Melanocyte of skin (primary cell): Measurements from ENCODE around the genes GPC3, RTL8B, CT45A5 and CT45A8.

DNA sequence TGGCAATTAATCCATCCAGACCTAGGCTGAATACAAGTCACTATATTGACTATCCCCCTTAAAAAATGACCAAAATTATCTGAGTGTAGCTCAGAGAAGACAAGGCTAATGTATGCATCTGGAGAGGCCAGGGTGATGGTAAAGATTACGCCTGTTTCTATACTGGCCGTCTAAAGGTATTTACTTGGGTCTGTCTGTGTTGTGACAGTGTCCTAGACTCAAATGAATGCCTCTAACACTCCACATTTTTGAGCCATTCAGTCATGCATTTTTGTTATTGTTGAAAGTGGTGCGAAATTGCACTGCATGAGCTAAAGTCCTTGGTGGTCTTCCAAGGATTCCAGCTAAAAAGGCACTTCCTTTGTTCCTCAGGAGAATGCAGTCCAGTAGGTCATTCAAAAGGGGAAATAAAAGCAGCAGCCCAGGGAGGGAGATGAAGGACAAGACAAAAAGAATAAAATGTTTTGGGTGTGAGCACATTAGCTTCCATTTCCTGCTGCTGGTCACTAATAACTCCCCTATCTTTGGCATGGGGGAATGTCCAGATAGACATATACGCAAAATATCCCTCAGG lies 3.1 kb downstream of the GPC4 start:
- CAGE, long polyA plus RNA, 2 experiments = no peak in any of the 2 experiments

GRCh38 chrX:133413497-133413782 lies 1.8 kb downstream of the GPC4 start:
- CAGE, long polyA plus RNA, 2 experiments = no peak in any of the 2 experiments

DNA sequence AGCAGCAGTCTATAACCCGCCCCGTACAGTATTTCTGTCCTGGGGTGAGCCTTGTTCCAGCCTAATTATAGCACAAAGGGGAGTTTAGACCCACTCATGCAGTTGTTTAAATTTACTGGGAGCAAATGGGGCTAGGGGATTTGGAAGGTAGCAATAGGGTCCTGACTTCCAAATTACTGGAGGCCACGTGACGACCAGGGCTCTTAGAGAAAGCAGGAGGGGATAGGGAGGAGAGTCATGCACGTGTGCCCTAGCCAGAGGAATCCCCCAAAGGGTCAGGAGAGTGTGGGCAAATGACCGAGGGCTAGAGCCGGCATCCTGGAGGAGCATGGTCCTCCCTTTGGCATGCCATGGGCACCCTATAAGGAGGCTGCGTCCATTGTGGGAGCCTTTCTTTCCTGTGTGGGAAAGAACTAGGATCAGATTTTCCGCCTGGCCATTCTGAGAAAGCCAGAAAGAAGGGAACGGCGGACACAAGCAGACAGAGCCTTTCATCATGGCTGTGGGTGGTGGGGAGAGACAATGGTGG lies 25.5 kb upstream of the GPC4 start:
- CAGE, long polyA plus RNA, 2 experiments = no peak in any of the 2 experiments

DNA sequence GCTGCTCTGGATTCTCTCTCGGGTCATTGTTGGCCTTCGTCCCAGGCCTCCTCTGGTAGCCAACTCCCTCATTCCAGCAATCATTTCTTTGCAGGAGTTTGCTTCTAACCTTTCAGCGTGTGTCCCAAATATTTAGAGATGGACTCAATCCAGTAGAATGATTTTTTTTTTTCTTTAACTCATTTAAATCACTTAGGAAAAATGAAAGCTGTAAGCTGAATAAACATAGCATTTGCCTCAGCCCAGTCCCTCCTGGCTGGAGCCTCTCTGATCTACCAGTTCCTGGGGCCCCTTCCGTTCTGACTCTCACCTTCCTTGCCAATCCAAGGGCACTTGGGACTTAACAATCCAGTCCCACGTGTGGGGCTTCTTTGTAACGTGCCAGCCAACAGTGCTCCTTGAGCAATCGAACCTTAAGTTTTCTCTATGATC lies 80.3 kb upstream of the GPC4 start:
- CAGE, long polyA plus RNA, 2 experiments = no peak in any of the 2 experiments

- CAGE, long polyA plus RNA, 2 experiments = no peak in any of the 2 experiments
Measured at GRCh38 chrX:133985360-133986172, at the start of gene GPC3. Gene GPC3 (minus strand): TSS chrX:133985594.

DNA sequence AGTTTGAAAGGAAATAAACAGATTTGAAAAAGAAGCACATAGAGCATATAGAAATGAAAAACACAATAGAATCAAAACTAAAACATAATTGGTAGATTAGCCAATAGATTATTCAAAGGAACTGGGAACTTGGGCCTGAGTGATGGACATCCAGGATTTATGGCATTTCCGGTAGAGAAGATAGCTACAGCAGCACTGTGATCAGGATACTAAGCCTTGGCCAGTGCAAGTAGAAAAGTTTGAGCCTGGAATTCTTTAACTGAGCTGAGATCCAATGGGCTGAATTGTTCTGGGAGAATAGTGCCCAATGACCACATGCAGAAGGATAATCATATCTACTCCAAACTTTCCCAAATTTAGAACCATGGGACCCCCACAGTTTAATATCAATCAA lies 53.5 kb upstream of the GPC3 start:
- CAGE, long polyA plus RNA, 2 experiments = no peak in any of the 2 experiments

GRCh38 chrX:134520124-134520552 lies 60.2 kb downstream of the HPRT1 start:
- CAGE, long polyA plus RNA, 2 experiments = no peak in any of the 2 experiments

DNA sequence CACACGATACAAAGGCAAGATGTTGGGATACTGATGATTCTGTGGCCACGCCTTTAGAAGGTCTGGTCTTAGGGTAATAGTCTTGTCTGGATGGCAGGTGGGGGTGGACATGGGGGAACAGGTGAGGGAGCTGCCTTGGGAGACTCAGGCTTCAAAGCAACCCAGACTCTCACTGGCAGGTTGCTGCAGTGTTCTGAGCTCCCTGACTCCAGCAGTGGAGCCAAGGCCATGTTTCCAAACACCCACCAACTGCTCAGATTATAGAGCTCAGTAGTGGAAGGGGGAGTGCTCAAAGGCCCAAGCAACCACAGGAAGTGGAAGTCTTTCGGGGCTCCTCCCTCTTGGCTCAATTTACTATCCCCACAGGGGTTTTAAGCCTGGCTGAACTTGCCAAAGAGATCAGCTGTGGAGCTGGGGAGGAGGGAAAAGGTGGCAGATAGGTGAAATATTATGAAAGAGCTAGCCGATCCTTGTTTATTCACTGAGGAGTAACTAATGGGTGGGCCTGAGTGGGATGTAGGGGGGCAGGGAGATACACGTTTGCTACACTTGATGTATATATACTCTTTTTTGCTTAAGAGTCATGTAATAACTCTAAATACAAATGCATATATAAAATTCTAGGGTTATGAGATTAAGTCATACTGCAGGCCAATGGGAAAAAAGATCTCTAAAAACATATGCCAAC lies 82.5 kb downstream of the HPRT1 start:
- CAGE, long polyA plus RNA, 2 experiments = no peak in any of the 2 experiments

GRCh38 chrX:135022420-135023114 lies at the start of gene RTL8B:
Gene RTL8B (minus strand): TSS chrX:135022542.
- CAGE, long polyA plus RNA, 2 experiments = no peak in any of the 2 experiments

- CAGE, long polyA plus RNA, 2 experiments = no peak in any of the 2 experiments
Measured at GRCh38 chrX:135165904-135166243, 5.3 kb downstream of the CT55 start.

GRCh38 chrX:135346840-135347547 lies 2.4 kb downstream of the ZNF449 start:
- CAGE, long polyA plus RNA, 2 experiments = no peak in any of the 2 experiments

DNA sequence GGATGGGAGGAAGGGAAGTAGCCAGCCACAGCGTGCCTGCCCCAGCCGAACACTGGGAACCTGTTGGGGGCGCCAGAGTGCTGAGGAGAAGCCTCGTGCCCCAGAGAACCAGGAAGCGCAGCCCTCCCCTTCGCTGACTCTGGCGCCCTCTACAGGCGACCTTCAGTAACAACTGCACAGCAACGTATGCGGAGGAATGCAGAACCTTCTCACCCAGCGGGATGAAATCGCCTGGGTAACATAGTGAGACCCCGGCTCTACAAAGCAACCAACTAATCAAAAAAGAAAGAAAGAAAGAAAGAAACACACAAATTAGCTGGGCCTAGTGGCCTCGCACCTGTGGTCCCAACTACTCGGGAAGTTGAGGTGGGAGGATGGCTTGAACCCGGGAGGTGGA lies at the start of gene CT45A5:
Gene CT45A5, minus strand, starts transcription at position 82 of the 397 bp plus-strand sequence.
- CAGE, long polyA plus RNA, 2 experiments = no peak in any of the 2 experiments

DNA sequence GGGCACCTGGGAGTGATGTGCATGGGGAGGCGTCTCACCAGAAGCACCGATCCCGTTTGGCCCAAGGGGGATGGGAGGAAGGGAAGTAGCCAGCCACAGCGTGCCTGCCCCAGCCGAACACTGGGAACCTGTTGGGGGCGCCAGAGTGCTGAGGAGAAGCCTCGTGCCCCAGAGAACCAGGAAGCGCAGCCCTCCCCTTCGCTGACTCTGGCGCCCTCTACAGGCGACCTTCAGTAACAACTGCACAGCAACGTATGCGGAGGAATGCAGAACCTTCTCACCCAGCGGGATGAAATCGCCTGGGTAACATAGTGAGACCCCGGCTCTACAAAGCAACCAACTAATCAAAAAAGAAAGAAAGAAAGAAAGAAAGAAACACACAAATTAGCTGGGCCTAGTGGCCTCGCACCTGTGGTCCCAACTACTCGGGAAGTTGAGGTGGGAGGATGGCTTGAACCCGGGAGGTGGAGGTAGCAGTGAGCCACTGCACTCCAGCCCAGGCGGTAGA lies at the start of gene CT45A8:
Gene CT45A8, minus strand, starts transcription at position 122 of the 508 bp plus-strand sequence.
- CAGE, long polyA plus RNA, 2 experiments = no peak in any of the 2 experiments

DNA sequence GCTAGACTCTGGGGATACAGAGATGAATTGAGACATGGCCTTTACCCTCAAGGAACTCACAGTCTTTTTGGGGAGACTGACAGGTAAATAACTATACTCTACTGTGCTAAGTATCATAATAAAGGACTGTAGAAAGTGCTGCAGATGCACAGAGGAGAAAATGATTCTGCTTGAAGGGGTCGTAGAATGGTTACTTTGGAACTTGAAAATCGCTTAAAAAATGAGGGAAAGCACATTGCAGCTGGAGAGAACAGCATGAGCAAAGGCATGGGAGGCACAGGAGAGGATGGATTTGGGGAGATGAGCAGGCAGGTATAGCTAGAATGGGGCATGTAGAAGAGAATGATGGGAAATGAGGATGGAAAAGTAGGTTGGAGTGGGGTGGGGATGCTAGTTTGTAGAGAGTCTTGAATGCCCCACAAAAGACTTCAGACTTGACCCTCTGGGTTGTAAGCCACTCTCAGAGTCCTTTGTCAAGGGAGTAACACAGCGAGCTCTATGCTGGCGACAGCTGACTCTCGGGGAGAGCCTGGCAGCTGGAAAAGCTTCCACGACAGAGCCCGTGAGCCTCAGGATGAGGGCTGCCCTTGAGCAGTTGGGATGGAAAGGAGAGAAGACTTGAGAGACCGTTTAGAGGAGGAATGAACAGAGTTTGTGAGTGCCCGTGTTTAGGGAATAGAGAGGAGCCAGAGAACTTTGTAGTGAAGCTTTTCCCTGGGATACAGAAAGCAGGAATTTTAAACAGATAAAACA lies 43.8 kb downstream of the SLC9A6 start:
- CAGE, long polyA plus RNA, 2 experiments = no peak in any of the 2 experiments

- CAGE, long polyA plus RNA, 2 experiments = no peak in any of the 2 experiments
Measured at GRCh38 chrX:136030099-136031021, 45.1 kb downstream of the SLC9A6 start.

DNA sequence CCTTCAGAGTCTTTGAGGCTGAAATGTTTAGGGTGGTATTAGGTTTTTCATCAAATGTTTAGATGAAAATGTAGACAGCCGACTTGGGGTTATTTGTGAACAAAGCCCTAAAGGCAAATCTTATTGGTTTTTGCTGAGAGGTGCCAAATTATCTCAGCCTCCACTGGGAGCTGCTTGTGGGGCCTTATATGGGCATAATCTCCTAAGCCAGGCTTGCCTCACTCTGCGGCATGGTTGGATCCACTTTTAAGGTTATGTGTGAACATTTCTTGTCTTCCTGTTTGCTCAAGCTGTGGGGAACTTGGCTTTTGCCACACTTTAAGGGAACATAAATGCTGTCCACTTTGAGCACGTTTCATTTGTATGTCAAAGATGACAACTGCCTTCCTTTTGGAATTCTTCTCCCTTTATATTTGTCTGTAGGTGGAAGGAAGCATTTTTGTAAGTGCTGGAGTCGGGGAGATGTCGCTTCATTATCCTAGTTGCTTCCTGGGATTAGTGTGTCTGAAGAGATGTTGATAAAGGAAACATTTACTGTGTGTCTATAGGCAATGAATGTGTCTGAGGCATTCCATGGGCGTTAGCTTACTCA lies 78.2 kb downstream of the SLC9A6 start:
- CAGE, long polyA plus RNA, 2 experiments = no peak in any of the 2 experiments

GRCh38 chrX:136126165-136127072 lies 70.4 kb upstream of the FHL1 start:
- CAGE, long polyA plus RNA, 2 experiments = no peak in any of the 2 experiments

GRCh38 chrX:136169100-136170080 lies 27.5 kb upstream of the FHL1 start:
- CAGE, long polyA plus RNA, 2 experiments = no peak in any of the 2 experiments

GRCh38 chrX:136193590-136194207 lies 3.1 kb upstream of the FHL1 start:
- CAGE, long polyA plus RNA, 2 experiments = no peak in any of the 2 experiments

- CAGE, long polyA plus RNA, 2 experiments = no peak in any of the 2 experiments
Measured at GRCh38 chrX:136212258-136212920, 15.5 kb downstream of the FHL1 start.